Mesenteric fat pad (tissue), 1 donor: ENCODE results near the genes RINL, FBXO27, SYCN, IFNL2, LRFN1 and DYRK1B.

DNA sequence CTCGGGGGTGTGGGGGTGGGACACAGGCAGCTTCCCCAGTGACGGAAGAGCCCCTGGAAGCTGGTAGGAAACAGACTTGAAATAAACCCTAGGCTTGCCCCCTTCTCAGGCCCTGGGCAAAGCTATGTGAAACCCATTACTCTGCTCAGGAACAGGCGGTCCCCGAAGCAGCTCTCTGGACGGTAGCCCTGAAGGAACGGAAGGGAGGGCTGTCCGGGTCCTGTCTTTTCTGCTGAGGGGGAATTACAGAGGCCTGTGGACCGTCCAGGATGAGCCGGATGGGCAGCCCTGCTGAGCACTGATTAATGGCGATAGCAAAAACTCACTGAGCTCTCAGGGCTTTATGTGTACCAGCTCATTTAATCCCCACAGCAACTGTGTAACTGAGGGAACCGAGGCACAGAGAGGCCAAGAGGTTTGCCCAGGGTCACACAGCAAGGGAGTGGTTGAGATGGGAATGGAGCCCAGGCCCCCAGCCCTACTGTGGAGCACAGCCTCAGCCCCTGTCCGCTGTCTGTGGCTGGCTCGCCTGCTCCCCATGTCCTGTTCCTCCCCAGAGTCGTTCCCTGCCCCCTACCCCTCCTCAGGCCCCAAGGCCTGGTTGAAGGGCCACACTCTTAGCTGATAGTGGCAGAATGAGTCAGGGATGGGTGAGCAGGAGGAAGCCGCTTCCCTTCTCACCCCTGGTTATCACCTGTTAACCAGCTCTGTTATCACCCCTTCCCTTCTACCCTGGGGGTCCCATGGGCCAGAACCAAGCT lies 21.4 kb downstream of the CAPN12 start:
- PRO-cap: no peak

DNA sequence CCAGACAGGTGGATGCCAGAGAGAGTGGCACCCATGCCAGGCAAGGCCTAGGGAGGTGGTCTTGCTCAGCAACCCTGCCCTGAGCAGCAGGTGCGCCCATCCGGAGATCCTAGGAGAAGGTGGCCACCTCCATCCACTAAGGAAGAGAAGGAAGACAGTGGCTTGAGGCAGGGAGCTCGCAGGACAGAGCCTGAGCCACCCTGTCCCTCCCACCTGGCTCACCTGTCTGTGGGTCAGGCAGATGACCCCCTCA lies 13.6 kb downstream of the CAPN12 start:
- PRO-cap: no peak

DNA sequence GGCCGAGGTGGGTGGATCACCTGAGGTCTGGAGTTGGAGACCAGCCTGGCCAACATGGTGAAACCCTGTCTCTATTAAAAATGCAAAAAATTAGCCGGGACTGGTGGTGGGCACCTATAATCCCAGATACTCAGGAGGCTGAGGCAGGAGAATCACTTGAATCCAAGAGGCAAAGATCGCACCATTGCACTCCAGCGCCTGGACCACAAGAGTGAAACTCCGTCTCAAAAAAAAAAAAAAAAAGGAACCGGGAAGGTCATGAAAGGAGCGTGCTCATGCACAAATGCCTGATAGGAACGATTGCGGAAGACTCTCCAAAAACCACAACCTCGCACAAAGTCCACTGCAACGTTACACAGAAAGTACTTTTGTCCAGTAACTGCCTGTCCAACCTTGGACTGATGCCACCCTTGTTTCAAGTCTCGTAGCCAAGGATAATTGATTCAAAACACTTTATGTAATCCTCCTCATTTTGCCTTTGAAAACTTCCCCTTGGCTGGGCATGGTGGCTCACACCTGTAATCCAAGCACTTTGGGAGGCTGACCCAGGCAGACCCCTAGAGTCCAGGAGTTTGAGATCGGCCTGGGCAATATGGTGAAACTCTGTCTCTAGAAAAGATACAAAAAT lies 13.8 kb downstream of the LGALS7 start:
- PRO-cap: no peak

- PRO-cap: no peak
Measured at GRCh38 chr19:38811851-38812291, 874 bp downstream of the LGALS4 start.

DNA sequence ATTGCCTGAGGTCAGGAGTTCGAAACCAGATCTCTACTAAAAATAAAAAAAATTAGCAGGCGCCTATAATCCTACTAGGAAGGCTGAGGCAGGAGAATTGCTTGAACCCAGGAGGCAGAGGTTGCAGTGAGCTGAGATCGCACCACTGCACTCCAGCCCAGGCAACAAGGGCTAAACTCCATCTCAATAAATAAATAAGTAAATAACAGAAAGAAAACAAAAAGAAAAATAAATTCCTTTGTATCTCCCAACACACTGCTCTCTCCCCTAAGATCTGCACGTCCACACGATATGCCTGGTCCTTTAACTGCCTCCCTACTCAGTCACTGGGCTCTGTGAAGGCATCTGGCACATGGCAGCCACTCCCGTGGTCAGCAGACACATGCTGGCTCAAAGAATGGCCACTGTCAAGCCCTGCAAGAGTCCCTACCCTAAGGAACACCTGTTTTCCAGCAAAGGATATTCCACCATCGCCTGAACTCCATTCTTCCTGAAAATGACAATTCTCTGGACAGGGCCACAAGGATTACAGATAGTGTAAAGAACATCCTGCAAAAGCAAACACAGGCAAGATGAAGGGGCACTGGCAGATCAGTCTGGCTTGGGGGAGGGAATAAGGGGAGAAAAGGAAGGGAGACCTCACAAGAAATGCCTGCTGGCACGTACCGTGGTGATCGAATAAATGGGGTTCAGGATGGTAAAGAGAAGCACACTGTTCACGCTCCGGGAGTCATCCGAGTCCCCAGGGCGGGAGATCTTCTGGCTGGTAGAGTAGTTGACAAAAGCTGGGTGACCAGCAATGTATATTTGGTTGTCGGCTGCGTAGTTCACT lies 4.4 kb downstream of the HNRNPL start:
- PRO-cap: no peak

DNA sequence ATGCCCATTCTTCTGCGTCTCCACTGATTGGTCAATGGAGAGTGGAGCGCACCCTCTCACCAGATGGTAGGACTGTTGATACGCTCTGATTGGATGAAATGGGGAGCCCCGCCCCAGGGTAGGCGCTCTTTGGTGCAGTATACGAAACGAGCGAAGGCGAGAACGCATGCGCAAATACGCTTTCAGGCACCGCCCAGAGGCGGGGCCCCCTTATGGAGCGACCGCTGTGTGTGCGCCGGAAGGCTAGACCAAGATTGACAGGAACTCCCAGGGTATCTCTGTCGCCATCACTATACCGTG lies 604 bp upstream of the HNRNPL start:
- PRO-cap: no peak

DNA sequence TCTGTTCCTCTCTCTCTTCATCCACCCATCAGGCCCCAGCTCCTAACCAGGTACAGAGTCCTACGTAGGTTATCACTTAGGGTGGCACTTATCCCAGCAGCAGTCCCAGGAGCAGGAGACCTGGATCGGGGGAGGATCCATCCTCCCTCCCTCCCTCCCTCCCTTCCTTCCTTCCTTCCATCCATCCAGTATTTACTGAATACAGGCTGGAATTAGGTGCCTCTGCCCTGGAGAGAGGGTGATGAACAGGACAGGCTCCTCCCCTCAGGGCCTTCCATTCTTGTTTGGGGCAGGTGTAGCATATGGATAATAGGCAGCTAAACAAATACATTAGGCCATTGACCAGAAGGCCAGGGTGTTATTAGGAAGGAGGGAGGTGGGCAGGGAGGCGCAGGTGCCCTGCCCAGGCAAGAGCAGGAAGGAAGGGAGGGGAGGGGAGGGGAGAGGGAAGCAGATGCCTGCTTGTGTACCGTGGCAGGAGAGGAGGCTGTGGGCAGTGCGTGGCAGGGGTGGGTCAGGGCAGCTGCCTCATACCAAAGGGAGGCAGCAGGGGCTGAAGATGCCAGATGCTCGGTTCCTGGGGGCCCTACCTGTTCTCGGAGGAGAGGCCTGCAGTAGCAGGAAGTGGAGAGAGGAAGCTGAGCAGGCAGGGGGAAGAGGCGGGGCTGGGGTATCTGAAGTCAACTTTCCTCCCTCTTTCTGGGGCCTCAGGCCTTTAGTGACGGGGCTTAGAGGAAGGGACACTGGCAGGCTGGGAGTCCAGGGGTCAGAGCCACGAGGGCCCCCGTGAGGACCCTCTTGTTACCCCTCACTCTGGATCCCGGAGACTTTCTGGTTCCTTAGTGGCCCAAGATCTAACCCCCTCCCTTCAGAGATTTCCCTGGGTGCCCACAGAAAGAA lies at the start of gene RINL:
Gene RINL, minus strand, starts transcription at position 634 of the 900 bp plus-strand sequence.
- PRO-cap: no peak

DNA sequence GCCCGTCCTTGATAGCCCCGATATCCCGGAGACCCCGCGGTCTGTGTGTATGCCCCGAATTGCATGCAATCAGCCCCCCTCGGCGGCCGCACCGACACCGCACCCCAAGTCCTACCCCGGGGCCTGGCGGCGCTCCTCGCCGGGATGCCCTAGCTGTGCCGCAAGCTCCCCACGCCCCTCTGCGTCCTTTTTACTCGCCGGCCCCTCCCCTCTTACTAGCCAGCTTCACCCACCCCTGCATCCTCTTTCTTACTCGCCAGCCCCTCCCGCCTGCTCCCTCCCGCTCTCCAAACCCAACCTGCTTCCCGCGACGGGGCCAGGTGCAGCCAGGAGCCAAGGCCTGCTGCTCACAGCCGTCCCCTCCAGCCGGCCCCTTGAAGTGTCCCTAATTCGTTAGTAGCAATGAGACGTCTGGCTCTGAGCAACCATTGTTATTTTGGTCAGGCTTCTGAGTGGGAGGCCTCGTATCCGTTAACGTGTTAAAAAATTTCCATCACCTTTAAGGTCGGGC lies at the start of gene FBXO27:
Gene FBXO27, minus strand, starts transcription at position 162 of the 511 bp plus-strand sequence.
- PRO-cap: no peak

DNA sequence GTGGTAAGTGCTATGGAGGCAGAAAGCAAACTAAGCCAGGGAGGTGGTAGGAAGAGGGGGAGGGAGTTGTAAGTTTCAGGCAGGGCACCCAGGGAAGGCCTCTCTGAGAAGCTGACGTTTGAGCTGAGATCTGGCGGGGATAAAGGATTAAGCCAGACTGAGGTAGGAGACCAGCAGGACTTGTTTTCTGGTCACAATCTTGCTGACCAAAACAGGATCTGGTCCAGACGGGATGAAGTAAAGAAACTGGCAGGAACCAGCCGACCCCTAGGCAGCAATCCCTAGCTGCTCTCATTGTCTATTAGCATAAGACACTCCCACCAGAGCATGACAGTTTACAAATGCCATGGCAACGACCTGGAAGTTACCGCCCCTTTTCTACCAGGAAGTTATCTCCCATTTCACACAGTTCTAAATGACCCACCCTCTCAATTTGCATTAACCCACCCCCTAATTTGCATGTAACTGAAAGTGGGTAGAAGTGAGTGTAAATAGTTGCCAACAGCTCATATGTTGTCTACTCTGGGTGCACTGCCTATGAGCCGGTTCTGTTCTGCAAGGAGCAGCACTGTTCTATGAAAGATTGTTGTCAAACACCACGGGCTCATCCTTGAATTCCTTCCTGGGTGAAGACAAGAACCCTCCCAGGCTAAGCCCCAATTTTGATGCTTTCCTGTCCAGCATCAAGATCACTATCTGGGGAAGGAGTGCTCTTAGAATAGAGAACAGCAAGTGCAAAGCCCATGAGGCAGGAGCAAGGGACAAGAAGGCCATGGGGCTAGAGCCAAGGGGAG lies 13.8 kb upstream of the FBXO27 start:
- PRO-cap: no peak

DNA sequence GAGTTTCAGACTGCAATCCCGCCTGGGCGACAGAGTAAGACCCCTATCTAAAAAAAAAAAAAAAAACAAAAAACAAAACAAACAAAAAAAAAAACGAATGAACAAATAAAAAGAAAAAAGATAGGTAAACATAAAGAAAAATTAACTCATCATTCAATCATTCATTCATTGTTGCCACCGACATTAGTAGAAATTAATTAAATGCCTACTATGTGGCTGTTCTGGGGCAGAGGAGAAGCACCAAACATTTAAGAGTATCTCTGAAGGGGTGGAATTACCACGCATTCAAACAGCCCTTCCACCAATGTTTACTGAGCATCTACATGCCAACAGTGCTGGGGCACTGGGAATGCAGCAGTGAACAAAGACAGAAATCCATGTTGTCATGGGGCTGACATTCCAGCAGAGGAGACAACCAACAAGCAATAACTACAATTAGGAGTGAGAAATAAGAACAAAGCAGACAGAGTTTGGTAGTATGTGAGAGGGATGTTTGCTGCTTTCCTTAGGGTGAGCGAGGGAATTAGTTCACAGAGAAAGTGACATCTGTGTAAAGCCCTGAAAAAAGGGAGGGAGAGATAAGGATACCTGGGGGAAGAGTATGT lies 1.5 kb upstream of the PAK4 start:
- PRO-cap: no peak

- PRO-cap: no peak
Measured at GRCh38 chr19:39203770-39204477, at the start of gene SYCN. TSS of gene SYCN (minus strand) at chr19:39204263.

DNA sequence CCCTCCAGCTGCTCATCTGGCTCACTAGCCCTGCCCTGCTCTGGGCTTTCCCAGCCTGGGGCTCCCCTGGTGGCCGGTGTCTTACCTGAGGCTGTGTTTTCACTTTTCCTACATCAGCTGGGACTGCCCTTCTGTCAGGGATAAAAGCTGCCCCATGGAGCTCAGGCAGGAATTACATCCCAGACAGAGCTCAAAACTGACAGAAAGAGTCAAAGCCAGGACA lies at the start of gene IFNL2:
Gene IFNL2, plus strand, starts transcription at position 168 of the 223 bp plus-strand sequence.
- PRO-cap: no peak

GRCh38 chr19:39320516-39321388 lies at the start of gene LRFN1:
TSS of gene LRFN1 (minus strand) at chr19:39320863.
- PRO-cap: no peak

DNA sequence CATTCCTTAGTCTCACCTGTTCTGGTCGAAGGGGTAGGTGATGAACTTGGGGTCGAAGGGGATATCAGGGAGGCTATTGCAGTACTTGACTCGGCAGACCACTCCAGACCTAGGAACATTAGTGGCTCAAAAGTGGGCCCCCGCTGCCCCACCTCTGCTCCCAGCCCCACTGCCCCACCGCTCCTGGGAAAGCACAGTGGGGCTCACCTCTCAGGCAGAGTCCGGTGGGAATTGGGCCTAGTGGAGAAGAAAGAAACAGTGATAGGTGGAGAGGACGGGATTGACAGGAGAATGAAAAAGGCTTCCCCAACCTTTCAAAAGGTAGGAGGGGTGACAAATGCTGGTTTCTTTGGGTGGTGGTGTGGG lies 870 bp downstream of the PAF1 start:
- PRO-cap: no peak

- PRO-cap: no peak
Measured at GRCh38 chr19:39423761-39424551, 11.5 kb downstream of the PLEKHG2 start.

GRCh38 chr19:39475948-39476185 lies 4.8 kb upstream of the TIMM50 start:
- PRO-cap: no peak

DNA sequence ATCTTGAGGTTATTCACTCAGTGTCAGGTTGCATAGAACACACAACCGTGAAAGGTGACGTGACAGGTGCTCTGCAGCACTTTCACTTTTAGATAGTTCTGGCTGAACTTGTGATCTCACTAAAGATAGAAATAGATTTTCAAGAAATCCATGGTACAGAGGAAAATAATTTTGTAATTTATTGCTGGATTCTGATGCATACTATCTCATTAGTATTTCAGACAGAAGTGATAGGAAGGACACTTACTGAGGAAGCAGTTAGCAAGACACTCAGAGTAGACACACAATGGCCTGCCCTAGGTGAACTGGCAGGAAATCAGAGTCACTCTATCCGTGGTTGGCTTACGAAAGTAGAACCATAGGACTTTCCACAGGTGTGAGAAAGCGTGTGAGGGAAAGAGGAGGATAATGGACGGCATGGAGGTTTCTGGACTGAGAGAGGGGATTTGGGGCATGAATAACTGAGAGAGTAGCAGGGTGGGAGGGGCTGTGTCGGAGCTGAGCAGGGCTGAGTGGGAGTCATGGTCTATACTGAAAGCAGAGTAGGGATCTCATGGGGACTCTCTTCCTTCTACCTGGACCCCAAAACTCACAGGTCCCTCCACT lies 18.6 kb upstream of the EID2 start:
- PRO-cap: no peak

DNA sequence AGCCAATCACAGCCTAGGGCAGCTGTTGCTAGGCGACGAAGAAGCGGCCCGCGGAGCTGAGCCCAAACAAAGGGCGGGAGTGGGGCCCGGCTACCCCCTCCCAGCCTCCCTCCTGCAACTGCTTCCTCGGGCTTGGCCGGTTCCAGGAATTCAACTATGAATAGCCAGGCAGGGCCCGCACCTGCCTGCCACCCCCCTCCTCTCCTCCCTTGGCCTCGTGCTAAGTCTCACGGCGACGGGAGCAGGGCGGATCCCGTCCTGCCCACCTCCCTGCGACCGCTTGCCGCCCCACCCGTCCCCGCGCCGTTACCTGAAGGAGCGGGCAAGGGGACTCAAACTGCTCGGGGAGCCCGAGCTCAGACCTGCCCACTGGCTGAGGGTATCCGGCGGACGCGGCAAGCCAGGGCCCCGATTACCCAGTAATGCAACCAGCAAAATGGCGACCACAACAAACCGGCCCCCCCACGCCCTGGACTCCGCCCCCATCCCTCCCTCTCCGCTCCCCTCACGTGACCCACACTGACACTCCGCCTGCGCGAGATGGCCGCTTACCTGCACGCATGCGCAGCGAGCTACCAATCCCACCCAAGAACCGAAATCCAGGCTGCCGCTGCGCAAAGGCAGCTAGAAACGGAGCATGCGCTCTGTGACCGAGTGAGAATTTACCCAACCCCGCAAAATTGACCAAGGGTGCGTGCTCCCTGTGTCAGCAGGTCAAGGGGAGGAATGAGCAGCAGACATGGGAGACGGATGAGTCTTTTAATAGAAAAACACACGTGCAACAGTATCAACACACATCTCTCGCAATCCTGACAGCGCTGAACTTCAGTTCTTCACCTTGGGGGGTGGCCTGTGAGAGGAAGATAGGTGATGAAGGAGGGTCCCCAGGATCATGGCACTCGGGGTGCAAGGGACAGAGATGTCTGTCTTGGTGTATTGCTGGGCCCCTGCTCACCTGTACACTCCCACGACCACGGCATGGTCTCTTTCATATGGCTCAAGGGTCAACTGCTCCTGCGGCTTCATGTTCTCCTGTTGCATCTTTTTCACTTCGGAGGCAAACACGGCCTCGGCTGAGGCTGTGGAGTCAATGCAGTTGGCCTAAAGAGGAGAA lies at the start of gene DYRK1B:
Gene DYRK1B, minus strand, starts transcription at position 450 of the 1,114 bp plus-strand sequence.
- PRO-cap: bidirectional peak, plus-strand start at position 31 of the sequence, minus-strand start outside the sequence

GRCh38 chr19:39875458-39875995 lies 29.3 kb upstream of the FBL start:
- PRO-cap: no peak

DNA sequence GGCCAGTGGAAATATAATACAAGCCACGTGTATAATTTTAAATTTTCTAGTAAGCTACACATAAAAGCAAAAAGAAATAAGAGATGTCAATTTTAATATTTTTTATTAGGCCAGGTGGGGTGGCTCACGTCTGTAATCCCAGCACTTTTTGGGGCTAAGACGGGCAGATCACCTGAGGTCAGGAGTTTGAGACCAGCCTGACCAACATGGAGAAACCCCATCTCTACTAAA lies 10.9 kb downstream of the TTC9B start:
- PRO-cap: no peak